Measurements from ENCODE around the genes OR6C3 and OR6C76.

DNA sequence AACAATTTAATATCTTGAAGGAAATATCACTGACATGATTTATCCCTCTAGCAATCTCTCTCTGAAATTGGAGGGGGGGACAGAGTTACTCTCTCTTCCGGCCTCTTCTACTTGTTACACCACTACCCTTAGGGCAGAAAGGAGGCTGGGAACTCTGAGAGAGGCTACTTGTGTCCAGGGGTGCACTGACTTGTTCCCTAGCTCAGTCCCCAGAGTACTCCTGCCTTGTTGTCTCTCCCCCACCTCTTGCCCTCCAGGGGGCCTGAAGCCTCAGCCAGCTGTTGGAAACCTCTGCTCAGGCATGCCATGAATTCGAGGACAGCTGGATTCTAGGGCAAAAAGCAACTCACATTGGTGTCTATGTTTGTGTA lies 2.2 kb upstream of the HOXC6 start:
- PRO-cap = no peak

- PRO-cap = no peak
Observed at GRCh38 chr12:54077790-54078519, 24.3 kb downstream of the HOXC4 start.

GRCh38 chr12:54141474-54142531 lies 47.0 kb downstream of the SMUG1 start:
- PRO-cap = no peak

GRCh38 chr12:54238156-54239425 lies 41.3 kb downstream of the CBX5 start:
- PRO-cap = no peak

GRCh38 chr12:54258996-54259905 lies 20.7 kb downstream of the CBX5 start:
- PRO-cap = no peak

- PRO-cap = no peak
Observed at GRCh38 chr12:54281626-54282624, 1.4 kb downstream of the HNRNPA1 start.

- PRO-cap = unidirectional peak, plus-strand start at chr12:54282721
Observed at GRCh38 chr12:54282625-54283441, 2.3 kb downstream of the HNRNPA1 start.

GRCh38 chr12:54284607-54285022 lies 4.1 kb downstream of the HNRNPA1 start:
- PRO-cap = no peak

DNA sequence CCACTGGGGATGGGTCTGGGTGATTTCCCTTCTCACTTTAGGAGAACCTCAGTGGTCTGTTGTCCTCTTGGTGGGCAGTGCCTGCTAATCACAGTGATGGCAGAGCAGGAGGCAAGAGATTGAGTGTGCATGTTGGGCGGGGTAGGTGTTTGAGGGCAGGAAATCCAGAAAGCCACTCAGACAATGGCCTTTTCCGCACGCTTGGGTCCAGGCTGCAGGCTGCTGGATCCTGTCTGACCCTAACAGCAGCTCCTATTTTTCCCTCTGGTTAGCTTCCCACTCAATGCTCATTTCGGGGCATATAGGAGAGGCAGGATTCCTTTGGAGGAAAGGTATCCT lies 13.8 kb upstream of the ITGA5 start:
- PRO-cap = no peak

DNA sequence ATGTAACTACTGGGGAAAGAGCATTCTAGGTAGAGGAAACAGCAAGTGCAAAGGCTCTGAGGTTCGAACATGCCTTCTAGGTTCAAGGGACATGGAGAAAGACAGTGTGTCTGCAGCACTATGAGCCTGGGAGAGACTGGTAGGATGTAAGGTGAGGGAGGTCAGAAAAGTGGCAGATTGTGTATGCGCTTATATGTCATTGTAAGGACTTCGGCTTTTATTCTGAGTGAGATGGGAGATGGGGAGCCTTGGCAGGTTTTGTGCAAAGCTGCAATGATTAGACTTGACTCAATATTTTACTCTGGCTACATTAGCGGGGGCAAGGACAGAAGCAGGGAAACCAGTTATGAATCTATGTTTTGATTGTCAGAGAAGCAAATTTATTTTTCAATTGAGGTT lies 24.5 kb upstream of the PDE1B start:
- PRO-cap = no peak

DNA sequence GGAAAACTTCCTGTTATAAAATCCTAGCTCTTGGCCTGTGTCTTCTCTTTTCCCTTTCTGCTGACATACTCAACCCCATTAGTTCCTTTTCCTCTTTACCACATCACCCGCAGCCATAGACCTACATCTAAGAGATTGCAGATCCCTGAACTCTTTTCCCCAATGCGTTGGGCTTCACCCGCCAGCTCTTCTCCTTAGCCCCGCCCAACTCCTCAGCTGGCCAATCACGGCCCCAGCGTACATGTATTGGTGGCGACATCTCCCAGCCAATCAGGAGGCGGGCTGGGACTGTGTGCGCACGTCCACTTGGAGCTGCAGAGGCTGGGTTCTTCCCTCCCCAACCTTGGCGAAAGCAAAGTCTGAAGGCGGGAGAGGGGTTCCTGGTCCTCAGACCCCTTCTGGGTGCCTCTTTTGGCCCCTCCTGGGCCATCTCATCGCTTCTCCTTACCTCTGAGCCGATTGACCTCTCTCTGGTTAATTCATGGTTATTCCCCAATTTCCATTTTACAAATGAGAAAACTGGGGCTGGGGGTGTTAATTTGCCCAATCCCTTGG lies 11.0 kb downstream of the PDE1B start:
- PRO-cap = bidirectional peak, plus-strand start at position 273 of the sequence, minus-strand start at position 157 of the sequence

- PRO-cap = bidirectional peak, plus-strand start at chr12:54561465, minus-strand start at chr12:54561311
Observed at GRCh38 chr12:54560975-54561914, 11.8 kb downstream of the PDE1B start.

- PRO-cap = no peak
Observed at GRCh38 chr12:54579551-54580255, 8.8 kb downstream of the PPP1R1A start.

- PRO-cap = no peak
Observed at GRCh38 chr12:55330403-55330984, at the start of gene OR6C3. Gene OR6C3, plus strand, starts transcription at chr12:55330746.

DNA sequence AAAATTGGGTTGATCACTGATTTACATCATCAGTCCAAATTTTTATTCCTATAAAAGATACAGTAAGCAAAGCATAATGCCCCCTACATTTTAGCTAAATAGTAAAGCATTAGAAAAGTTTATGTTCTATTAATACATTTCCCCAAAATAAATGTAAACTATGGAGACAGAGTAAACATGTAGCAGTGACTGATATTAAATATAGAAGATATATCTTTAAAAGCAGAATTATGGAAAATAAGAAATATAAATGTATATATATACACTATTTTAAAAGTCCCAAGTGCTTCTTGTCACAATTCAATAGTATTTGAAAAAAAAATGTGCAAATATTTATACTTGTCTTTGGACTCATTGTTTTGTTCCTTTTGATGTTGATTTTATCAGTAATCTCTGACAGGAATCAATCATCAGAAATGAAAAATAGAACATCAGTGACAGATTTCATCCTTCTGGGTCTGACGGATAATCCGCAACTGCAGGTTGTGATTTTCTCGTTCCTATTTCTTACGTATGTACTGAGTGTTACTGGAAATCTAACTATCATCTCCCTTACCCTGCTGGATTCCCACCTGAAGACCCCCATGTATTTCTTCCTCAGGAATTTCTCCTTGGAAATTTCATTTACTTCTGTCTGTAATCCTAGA lies at the start of gene OR6C76:
Gene OR6C76, plus strand, starts transcription at position 417 of the 647 bp plus-strand sequence.
- PRO-cap = no peak

- PRO-cap = no peak
Observed at GRCh38 chr12:55700745-55701191, 6.9 kb downstream of the ITGA7 start.

DNA sequence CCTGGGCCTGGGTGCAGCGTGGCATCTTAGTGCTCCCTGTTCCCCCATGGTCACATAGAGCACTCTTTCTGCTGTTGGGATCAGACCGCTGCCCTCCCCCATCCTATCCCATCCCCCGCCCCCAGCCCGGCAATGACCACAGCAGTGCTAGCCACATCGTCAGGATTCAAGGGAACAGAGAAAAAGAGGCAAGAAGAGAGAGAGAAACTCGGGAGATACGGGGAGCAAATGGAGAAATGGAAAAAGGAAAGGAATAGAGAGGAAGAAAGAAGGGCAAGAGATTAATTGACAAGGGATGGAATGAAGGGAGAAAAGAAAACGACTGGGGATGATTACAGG lies 576 bp upstream of the ITGA7 start:
- PRO-cap = no peak

DNA sequence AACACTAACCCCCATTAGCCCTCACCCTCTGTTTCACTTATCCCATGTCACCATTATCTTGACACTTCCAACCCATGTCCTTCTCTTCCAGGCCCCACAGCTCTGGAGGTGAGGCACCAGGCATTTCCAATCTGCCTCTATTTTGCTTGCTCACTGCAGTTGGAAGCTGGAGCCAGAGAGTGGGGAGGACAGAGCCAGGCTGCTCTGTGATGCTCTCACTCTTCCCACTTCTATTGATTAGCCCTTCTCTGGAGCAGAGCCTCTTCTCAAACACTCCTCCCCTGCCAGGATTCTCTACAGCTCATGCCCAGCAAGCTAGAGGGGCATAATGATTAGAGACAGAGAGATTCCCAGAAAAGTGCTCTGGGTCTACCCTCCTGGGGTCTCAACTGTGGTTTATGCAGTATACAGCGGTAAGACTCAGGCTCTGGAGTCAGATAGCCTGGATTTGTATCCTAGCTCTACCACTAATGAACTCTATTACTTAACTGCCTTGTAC lies 2.8 kb upstream of the BLOC1S1 start:
- PRO-cap = no peak

- PRO-cap = unidirectional peak, minus-strand start at chr12:55831489
Observed at GRCh38 chr12:55831131-55832305, 2.1 kb upstream of the DNAJC14 start.

GRCh38 chr12:55839443-55839930 lies 3.2 kb downstream of the MMP19 start:
- PRO-cap = no peak